B cell (primary cell): ENCODE measurements around a stretch of chr3.

DNA sequence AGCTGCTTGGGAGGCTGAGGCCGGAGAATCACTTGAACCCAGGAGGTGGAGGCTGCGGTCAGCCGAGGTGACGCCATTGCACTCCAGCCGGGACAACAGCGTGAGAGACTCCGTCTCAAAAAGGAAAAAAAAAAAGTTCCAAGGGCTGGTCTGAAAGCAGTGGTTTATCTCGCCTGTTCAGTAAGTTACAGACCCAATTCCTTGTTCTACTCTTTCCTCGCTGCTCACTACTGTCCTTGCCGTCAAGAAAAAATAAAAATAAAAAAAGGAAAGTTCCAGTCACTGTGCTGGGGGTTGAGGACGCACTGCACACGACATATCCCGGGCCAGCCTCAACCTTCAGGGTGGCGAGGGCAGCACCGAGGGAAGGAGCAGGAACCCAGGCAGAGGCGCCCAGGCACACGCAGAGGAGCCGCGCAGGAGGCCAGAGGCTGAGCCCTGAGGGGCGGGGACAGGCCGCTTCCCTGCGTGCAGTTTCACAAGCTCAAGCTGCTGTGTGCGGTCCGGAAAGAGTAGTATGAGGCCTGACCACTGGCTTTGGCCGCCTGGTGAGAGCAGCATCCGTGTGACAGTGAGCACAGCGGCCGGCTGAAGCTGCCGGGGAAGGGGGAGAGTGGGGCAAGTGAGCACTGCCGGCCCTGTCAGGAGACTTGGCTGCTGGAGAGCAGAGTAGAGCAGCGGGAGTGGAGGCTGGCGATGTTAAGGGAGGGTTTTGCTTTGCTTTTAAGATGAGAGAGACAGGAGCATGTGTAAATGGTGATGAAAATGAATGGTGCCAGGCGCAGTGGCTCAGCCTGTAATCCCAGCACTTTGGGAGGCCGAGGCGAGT lies 8.8 kb downstream of the ZDHHC19 start:
- PRO-cap = no peak
- CAGE, long polyA plus RNA = no peak

DNA sequence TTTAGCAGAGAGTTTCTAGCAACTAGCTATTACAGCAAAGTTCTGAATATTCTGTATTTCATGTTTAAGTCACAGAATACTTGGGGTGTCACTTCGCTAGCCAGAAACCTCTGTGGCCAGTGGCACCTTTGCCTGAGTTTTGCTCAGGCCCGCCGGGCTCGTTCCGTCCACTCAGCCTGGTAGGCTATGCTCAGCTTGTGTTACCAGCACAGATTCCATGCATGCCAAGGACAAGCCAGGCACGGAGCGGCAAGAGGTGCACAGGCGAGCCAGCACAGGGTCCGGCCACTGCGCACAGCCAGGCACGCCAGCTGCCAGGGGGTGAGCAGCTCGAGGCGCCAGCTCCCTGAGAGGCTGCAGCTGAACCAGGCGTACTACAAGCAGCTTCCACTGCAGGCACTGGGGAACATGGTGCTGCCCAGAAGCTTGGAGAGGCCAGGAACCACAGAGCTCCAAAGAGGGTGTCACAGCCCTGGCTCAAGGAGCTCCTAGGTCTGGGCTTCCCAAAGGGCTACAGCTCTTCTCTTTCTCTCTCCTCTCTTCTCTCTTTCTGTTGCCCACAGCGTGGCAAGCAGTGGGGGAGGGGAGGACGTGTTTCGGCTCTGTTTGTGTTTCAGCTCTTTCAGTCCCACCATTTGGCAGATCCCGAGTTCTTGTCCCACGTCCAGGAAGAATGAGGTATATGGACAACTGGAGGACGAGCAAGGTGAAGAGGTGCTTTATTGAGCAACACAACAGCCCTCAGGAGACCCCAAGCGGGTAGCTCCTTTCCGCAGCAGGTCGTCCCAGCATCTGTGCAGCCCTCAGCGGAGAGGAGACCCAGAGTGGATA lies 14.6 kb downstream of the PCYT1A start:
- PRO-cap = no peak
- CAGE, long polyA plus RNA = no peak

DNA sequence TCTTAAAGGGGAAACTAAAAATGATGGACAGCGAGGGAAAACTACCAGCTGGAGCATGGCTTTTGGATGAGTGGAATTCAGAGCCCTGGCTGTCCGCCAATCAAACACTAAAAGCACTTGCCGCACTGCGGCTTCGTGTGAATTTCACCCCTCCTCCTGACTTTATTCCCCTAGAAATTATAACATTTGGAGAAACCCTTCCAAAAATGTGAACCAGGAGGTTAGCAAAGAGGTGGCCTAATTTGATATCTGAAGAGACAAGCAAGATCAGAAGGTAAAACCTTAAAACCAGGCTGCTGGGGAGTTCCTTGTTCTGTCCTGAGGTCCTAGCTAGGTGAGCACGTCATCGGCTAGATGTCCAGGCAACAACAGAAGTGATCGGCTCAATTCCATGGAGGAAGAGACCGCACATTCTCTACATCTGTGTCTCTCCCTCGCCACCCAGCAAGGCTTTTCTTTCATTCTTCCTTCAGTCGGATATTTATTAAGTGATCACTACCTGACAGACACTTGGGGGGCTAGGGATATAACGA lies 1.7 kb downstream of the TM4SF19 start:
- PRO-cap = no peak
- CAGE, long polyA plus RNA = no peak

- PRO-cap = no peak
- CAGE, long polyA plus RNA = no peak
These were observed 2.8 kb upstream of the NRROS start for GRCh38 chr3:196636572-196637133.

DNA sequence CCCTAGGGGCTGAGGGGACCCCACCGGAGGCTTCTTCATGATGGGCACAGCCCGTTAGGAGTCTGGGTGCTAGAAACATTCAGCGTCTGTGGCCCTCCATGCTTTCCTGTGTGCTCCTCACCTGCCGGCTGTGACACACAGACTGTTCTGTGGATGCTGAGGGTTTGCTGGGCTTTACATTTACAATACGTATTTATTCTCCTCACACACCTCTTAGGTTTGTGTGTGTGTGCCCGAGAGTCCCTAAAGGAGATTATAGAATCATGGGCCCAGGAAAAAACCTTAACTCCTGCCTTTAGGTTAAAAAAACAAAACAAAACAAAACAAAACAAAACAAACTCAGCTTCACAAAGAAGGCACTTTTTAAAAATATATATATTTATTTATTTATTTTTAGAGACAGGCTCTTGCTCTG lies 1.3 kb downstream of the NRROS start:
- PRO-cap = unidirectional peak, minus-strand start at position 149 of the sequence
- CAGE, long polyA plus RNA = no peak

GRCh38 chr3:196642945-196643666 lies 3.6 kb downstream of the NRROS start:
- PRO-cap = bidirectional peak, plus-strand start at chr3:196643511, minus-strand start at chr3:196643221
- CAGE, long polyA plus RNA = no peak

DNA sequence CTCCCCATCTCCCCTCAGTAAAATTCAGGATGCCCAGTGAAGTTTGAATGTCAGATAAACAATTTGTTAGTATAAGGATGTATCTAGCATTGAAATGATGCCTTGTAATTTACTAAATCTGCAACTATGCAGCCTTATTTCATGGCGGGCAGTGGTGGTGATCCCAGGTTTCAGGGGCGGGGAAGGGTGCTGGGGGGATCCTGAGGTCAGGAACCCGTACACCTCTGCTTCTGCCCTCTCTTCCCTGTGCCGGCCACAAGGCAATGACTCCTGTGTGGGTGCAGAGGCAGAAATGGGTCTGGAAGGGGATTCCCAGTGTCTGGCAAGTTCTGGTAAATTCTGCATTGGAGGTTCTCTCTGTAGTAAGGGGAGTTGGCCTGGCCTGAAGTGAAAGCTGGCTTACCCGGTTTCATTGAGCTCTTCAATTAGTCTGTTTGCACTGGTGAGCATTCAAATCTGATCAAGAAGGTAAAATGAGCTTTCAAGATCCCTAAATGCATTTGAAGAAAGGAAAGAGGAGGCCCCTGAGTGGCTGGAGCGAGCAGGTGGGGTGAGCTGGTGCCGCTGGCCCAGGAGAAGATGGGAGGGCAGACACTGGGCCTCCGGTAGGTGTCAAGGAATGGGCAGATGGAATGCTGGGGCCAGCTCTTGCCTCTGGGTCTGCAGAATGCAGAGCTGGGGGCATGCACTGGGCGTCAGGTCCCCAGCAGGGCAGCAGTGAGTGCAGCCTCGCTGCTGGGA lies 13.6 kb downstream of the NRROS start:
- PRO-cap = no peak
- CAGE, long polyA plus RNA = no peak

- PRO-cap = no peak
- CAGE, long polyA plus RNA = no peak
These were observed 23.6 kb downstream of the NRROS start for GRCh38 chr3:196662987-196663520.

DNA sequence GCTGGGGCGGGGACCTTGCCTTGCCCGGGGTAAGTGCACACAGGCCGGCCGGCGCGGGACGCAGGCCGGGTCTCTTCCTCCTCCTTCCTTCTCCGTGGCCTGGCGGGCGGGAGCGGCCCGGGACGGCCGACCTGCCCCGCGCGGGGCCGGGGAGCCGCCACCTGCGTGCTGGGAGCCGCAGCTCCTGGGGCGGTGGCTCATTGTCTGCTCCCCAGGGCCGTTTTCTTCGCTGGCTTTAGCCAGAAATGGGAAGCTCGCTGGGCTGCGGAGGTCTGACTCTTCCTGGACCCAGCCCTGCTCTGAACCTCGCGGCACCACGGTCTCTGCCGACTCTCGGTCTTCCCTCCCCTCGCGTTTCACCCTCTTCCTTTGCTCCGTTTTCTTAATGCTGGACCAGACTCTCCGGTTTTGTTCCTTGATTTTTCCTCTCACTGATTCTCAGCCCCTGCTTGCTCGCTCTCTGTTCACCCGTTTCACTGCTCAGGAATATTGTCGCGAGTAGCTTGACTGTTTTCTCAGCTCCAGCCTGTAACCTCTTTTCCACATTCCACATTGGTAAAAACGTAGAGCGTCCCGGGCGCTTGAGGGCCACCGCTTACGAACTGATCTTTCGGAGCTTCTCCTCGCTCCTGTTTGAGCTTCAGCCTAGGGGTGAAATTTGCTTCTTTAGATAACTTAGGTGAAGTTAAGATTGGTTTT lies 621 bp downstream of the PAK2 start:
- PRO-cap = bidirectional peak, plus-strand start at position 317 of the sequence, minus-strand start at position 301 of the sequence
- CAGE, long polyA plus RNA = no peak

DNA sequence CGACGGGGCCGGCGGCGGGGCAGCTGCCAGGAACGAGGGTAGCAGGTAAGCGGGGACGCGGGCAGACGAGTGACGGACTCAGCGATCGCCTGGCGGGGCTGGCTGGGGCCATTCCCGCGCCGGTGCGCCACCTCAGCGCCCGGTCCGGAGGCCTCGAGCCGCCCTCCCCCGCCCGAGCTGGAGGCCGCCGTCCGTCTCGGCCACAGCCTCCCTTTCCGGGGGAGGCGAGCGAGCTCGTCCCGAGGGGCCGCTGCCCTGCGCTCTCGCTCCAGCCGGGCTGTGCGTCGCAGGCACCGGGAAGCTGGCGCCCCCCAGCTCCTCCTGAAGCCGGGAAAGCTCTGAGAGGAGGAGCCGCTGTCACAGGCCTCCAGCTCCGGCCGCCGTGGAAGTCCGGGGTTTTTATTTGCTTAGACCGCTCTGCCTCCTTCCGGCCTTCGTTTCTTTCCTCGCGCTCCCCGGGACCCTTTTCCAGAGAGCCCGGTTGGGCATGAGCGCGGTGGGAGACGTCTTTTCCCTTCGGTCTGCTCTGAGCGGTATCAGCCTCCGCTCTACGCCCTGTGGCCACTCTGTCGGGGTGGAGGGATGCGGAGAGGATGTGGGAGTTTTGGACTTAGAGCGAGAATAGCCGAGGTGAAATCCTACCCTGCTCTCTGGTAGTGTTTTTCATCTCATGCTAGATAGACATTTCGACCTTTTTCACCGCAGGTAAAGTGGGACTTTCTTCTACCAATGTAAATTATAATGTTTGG lies 483 bp downstream of the SENP5 start:
- PRO-cap = bidirectional peak, plus-strand start at position 567 of the sequence, minus-strand start at position 529 of the sequence
- CAGE, long polyA plus RNA = no peak

- PRO-cap = no peak
- CAGE, long polyA plus RNA = no peak
These were observed 25.4 kb downstream of the MELTF start for GRCh38 chr3:197004228-197004541.

DNA sequence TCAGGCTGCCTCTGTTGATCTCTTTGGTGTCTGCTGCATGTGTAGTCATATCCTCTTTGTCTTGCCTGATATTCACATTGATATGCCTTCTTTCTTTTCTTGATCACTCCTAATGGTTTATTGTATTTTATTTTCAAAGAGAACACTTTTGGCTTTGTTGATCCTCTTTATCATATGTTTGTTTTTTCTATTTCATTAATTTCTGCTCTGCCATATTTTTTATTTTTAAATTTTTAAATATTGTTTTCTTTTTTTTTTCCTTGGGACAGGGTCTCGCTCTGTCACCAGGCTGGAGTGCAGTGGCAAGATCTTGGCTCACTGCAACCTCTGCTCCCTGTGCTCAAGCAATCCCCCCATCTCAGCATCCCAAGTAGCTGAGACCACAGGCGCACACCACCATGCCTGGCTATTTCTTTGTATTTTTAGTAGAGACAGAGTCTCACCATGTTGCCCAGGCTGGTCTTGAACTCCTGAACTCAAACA lies 28.2 kb upstream of the MELTF start:
- PRO-cap = no peak
- CAGE, long polyA plus RNA = no peak

- PRO-cap = no peak
- CAGE, long polyA plus RNA = no peak
These were observed 89.8 kb upstream of the MELTF start for GRCh38 chr3:197119251-197119969.

DNA sequence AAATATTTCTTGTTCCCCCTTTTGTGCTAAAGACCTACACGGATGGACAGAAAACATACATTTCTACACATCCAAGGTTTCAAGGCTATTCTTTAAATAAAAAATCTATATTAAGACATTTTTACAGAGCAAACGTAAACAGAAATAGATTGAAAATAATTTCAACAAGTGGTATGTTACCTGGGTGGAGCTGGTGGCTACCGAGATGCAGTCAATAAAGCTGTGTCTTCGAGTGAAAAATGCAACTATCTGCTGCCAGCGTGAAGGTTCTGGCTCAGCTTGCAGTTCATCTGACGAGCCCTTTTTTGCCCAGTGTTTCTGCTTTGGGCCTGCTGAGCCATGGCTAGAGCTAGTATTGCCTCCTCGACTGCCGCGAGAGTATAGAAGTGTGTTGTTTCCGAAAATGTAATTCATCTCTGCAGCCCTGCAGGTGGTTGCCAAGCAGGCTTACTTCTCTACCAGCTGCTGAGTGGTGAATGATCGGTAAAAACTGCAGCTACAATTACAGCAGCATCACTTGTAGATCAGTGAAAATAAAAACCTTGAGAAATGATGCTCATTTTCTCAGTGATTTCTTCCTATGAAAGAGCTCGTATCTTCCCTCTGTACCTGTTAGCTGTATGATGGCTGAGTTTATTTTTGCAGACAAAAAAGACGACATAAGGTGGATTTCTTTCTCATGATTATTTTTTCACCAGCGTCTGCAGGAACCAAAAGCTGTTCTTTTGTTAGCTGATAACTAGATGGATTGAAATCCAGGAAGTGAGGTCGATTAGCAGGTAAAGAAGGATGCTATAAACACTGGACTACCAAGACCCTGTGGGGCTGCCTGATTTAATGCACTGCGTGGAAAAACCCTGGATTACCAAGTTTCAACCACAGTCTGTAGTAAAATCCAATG lies 114.8 kb downstream of the DLG1 start:
- PRO-cap = no peak
- CAGE, long polyA plus RNA = no peak

GRCh38 chr3:197236198-197236776 lies 62.1 kb downstream of the DLG1 start:
- PRO-cap = no peak
- CAGE, long polyA plus RNA = no peak

GRCh38 chr3:197484248-197484717 lies 71.5 kb downstream of the BDH1 start:
- PRO-cap = no peak
- CAGE, long polyA plus RNA = no peak

DNA sequence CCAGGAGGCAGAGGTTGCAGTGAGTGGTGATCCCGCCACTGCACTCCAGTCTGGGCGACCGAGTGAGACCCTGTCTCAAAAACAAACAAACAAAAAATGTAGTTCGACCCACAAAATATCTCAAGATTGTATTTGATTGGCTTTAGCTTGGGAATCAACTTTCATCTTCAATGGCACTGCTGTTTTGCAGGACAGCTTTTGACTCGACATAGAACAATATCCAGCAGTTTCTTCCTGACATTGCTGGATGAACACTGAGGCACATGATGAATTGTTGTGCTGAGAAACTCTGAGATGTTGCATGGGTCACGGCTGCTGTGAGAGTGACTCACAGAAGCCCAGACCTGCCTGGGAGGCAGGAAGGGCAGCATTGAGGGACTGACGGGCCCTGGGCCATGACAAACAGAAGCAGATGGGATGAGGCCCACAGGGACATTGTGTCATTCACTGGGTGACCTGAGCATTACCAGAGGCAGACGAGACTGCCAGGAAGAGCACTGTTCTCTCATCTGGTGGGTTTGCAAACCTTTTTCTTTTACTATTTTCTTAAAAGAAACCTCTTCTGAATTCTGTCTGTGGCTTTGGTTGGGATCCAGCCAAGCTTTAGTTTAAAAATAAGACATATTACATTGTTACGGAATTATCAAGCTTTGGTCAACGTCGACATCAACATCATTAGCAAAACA lies 68.0 kb downstream of the BDH1 start:
- PRO-cap = no peak
- CAGE, long polyA plus RNA = no peak

DNA sequence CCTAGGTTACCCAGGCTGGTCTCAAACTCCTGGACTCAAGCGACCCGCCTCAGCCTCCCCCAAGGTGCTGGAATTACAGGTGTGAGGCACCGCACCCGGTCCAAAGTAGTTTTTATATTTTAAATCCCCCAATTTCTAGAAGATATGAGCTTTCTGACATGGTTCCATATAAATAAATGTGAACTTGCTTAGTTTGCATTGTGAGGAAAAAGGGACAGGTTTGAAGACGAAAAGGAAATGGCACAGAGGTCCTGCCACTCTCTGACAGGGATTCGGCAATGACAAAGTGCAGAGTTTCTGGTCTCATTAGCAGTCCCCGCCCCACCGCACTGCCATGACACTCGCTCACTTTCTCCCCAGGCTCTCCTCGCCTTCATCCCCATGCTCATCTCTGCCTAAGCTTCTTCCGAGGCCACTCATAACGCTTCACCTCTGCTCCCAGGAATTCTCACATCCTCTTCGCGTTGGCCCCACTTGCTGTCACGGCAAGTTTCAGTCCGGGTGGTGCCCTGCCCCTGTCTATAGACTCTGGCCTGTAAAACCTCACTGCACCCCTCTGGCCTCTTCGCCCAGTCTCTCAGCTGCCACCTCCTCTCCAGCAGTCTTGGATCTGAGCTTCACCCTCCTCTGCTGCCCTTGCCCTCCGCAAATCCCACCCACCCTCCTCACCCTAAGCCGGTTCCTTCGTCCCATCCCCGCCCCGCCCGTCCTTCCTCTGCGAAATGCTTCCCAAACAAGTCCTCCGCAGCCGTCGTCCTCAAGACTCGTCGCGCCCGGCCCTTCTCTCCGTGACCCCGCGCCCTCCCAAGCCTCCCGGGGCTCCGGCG lies 702 bp downstream of the RUBCN start:
- PRO-cap = bidirectional peak, plus-strand start at position 312 of the sequence, minus-strand start at position 116 of the sequence
- CAGE, long polyA plus RNA = no peak

GRCh38 chr3:197737450-197737636 lies 639 bp upstream of the RUBCN start:
- PRO-cap = no peak
- CAGE, long polyA plus RNA = no peak

DNA sequence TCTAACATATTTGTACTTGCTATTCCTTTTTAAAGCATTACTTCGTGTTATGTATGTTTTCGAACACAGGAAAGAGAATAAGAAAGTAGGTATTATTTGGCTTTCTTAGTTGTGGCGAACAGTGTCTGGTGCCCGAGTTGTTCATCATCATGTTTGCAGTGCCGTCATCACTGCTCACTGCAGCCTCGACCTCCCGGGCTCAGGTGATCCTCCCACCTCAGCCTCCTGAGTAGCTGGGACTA lies 1.2 kb downstream of the LRCH3 start:
- PRO-cap = bidirectional peak, plus-strand start at position 124 of the sequence, minus-strand start at position 160 of the sequence
- CAGE, long polyA plus RNA = no peak